ENCODE data around the genes PLBD2 and SDSL.

- RRBS, result no CpG with 5 or more reads among the region's 3 CpGs
Measured at GRCh38 chr12:112803669-112804045, 12.1 kb downstream of the RPH3A start.

DNA sequence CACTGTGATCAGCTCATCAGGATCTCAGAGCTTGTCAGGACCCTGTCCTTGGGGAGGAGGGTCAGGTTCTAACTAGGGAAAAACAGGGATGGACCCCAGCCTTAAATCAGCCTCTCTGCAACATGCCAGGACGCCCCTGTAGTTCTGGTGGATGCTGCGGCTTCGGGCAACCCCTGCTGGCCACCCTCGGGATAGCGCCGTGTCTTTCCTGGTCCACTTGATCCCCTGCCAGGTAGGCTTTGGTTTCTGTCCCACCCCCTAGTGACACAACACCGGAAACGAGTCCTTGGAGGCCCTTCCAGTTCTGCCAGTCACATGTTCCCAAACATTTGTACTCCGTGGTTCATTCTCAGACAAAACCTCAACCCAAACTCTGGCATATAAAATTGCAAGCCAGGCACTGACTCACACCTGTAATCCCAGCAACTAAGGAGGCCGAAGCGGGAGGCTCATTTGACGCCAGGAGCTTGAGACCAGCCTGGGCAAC lies 37.2 kb downstream of the RASAL1 start:
- RRBS, result no CpG with 5 or more reads among the region's 12 CpGs

GRCh38 chr12:113268579-113269068 lies 47.4 kb downstream of the TPCN1 start:
- RRBS, result no CpG with 5 or more reads among the region's 22 CpGs

GRCh38 chr12:113273016-113273332 lies 51.7 kb downstream of the TPCN1 start:
- RRBS, result no CpG with 5 or more reads among the region's 6 CpGs

GRCh38 chr12:113291027-113292136 lies 43.5 kb downstream of the SLC8B1 start:
- RRBS, result 83% methylated on average over 5 of the region's 30 CpGs

GRCh38 chr12:113297807-113298549 lies 36.9 kb downstream of the SLC8B1 start:
- RRBS, result no CpG with 5 or more reads among the region's 14 CpGs

GRCh38 chr12:113357992-113359335 lies at the start of gene PLBD2:
Gene PLBD2, plus strand, starts transcription at chr12:113358587.
- RRBS, result 2% methylated on average over 29 of the region's 86 CpGs

DNA sequence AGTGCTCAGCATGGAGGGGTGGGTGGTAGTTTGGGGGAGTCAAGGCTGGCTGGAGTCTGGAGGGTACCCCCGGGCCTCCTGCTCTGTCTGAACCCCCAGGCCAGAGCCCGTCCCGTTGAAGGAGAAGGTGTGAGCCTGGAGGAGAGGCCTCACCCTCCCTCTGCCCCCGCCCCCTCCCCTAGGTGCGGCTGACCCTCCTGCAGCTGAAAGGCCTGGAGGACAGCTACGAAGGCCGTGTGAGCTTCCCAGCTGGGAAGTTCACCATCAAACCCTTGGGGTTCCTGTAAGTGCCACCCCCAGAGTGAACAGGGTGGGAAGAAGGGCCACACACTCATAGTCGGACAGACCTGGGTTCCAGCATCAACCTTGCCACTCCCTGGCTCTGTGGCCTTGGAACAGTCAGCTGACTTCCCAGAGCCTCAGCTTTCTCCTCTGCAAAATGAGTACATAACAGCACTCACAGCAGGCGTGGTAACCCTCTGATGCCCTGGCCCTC lies 16.0 kb downstream of the PLBD2 start:
- RRBS, result no CpG with 5 or more reads among the region's 9 CpGs

DNA sequence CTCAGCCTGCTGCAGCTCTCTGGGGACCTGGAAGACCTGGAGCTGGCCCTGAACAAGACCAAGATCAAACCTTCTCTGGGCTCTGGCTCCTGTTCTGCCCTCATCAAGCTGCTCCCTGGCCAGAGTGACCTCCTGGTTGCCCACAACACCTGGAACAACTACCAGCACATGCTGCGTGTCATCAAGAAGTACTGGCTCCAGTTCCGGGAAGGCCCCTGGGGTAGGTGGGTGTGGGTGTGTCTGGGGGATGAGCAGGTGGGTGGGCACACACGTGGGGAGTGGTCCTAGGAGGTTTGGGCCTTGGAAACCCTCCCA lies 16.4 kb downstream of the PLBD2 start:
- RRBS, result no CpG with 5 or more reads among the region's 3 CpGs

DNA sequence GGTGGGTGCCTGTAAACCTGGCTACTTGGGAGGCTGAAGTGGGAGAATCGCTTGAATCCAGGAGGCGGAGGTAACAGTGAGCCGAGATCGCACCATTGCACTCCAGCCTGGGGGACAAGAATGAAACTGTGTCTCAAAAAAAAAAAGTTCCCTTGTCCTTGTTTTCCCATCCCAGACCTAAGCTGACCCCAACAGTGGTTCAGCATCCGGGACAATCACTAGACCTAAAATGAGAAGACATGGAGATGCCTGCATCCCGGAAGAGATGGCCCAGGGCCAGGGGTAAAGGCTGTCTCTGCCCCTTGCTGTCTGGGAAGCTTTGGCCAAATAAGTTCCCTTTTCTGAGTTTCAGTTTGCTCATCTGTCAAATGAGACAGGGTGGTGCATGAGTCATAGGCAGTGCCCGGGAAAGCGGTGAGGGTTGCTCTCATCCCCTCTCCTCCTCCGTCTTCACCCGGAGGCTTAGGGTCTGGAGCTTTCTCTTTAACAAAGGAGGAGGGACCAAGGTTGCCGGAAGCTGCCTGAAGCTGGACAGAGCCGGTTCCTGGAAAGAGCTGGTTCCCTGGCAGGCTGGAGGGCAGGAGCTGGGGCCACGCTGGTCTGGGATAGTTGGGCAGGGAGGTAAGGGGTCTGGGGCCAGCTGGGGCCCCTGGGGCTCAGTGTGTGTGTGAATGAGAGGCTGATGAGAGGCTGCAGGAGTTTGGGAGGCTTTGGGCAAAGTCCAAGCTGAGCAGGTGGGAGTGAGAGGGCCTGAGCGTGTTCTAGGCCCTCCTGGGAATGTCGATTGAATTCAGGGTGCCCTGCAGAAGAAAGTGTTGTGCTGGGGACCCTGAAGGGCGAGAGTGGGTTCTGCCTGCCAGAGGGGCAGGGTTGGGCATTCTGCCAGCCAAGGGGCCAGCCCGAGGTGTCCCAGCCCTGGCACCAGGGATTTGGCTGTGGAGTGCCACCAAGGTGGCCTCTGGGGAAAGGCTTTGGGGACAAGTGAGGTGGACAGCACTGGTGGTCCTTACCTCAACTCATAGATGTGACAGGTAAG lies at the start of gene SDSL:
Gene SDSL, plus strand, starts transcription at position 524 of the 1,036 bp plus-strand sequence.
- RRBS, result 10% methylated on average over 3 of the region's 17 CpGs

DNA sequence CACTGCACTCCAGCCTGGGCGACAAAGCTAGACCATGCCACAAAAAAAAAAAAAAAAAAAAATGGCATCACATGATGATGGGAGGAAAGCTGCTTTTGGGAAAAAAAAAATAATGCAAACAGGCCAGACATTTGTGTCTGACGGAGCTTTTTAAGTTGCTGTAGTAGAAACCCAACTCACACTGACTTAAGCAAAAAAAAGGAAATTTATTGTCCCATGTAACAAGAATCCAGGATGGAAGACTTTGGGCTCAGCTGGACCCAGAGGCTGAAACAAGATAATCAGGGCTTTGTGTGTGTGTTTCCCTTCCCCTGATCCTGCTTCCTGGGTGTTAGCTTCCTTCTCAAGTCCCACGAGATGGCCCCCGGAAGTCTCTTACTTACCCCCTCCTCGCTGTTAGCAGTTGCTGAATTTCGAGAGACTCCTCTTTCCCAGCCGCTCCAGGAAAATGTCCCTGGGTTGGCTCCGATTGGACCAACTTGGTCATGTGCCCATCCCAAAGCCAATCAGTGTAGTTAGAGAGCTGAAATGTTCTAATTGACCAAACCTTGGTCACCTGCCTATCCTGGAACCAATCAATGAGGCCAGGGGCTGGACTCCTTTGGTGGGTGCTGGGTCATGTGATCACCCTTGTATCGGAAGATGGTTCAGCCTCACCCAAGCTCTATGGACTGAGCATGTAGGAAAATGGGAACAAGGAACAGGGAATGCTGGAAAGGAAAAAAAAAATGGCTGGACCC lies 192.7 kb downstream of the RBM19 start:
- RRBS, result no CpG with 5 or more reads among the region's 9 CpGs

DNA sequence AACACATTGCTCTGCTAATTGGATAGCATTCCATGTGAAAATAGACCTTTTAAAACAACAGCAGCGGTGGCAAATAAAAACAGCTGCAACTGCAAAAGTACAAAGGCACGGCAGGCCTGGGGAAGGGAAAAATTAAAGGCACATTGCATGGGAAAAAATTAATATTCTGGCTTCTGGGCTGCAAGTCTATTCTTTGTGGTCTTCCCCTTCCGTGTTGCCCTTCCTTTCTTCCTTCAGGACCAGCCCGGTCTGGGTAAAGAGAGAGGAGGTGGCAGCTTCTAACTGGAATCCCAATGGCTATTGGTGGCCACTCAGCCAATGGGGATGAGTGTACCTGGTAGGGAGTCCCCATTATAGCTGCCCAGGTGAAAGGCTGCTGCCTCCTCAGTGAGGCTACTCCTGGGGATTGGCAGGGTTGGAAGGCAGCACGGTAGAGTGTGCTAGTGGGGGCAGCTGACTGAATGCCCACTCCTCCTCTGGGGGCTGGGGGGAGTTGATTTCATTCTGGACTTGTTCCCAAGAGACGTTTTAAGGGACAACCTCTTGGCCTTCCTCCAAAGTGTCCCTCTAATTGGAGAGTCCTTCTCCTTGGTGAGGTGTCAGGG lies 112.7 kb downstream of the RBM19 start:
- RRBS, result no CpG with 5 or more reads among the region's 6 CpGs

- RRBS, result no CpG with 5 or more reads among the region's 4 CpGs
Measured at GRCh38 chr12:113936827-113937332, 29.2 kb downstream of the RBM19 start.

- RRBS, result 58% methylated on average over 10 of the region's 20 CpGs
Measured at GRCh38 chr12:114664564-114664956, 19.4 kb downstream of the TBX3 start.

- RRBS, result 50% methylated on average over 12 of the region's 60 CpGs
Measured at GRCh38 chr12:114671519-114672591, 12.1 kb downstream of the TBX3 start.

GRCh38 chr12:114672829-114673850 lies 10.8 kb downstream of the TBX3 start:
- RRBS, result no CpG with 5 or more reads among the region's 14 CpGs

GRCh38 chr12:114687753-114688325 lies 3.9 kb upstream of the TBX3 start:
- RRBS, result no CpG with 5 or more reads among the region's 16 CpGs

DNA sequence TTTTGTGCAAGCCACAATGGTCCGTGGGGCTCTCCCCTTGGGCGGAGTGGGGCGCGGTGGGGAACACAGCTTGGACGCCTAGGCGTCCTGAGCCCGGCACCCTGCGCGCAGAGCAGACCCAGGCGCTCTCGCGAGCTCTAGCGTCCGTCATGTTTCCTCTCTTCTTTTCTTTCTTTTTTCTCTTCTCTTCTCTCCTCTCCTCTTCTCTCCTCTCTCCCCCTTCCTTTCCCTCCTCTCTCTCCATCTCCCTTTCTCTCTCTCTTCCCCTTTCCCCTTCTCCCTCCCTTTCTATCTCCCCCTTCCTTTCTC lies 14.4 kb upstream of the TBX3 start:
- RRBS, result no CpG with 5 or more reads among the region's 14 CpGs

DNA sequence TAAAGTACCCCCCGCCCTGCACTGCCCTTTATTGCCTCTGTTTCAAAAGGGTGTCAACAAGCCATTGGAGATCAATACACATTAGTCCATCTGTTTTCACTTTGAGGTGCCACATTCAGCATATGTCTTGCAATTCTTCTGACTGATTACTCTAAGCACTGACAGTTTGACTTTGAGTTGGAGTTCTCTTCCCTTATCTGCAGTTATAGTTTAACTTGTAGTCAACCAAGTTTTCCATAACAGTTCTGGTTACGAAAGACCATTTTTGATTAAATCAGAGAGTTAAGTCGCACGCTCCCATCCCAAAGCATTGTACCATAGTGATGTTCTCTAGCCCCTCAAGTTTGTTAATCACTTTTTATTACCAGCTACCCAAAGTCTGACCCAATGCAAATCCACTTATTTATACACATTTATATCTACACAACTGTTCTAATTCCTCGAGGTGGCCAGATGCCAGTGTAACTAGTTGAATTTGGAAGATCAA lies 260.8 kb upstream of the TBX3 start:
- RRBS, result no CpG with 5 or more reads among the region's 5 CpGs

DNA sequence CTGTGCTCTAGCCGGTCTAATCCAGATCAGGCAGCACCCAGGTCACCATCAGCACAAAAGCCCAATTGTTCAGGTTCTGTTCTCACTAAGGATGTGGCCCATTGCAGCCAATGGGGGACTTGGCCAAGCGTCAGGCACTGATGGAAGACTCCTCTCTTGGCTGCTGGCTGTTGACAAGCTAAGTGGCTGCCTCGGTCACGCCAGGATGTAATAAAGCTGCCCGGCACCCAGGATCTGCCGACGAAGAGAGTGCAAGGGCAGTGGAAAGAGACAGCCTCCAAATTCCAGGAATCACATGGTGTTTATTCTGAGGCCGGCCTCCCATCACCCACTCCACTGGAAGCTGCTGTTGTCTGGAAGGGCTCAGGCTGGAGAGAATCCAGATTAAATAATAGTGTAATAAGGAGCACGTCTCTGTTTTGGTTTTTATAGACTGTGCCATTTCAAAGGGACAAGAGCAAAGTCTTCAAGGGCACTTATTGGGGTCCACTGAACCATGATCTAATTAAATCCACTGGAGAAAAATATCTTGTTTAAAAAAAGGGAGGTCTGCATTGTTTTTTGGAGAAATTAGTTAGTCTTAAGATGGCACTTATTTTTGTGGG lies 451.9 kb upstream of the TBX3 start:
- RRBS, result 0% methylated on average over 4 of the region's 9 CpGs